Gallbladder (tissue), 1 donor: ENCODE data around the genes SLC25A30 and LRCH1.

- PRO-cap: bidirectional peak, plus-strand start at chr13:45417965, minus-strand start at chr13:45417911; bidirectional peak, plus-strand start at chr13:45418578, minus-strand start at chr13:45418342
Observed at GRCh38 chr13:45417515-45418639, at the start of gene SLC25A30. Gene SLC25A30 (minus strand): TSS chr13:45418373.

- PRO-cap: no peak
Observed at GRCh38 chr13:45701028-45701926, 843 bp upstream of the CBY2 start.

DNA sequence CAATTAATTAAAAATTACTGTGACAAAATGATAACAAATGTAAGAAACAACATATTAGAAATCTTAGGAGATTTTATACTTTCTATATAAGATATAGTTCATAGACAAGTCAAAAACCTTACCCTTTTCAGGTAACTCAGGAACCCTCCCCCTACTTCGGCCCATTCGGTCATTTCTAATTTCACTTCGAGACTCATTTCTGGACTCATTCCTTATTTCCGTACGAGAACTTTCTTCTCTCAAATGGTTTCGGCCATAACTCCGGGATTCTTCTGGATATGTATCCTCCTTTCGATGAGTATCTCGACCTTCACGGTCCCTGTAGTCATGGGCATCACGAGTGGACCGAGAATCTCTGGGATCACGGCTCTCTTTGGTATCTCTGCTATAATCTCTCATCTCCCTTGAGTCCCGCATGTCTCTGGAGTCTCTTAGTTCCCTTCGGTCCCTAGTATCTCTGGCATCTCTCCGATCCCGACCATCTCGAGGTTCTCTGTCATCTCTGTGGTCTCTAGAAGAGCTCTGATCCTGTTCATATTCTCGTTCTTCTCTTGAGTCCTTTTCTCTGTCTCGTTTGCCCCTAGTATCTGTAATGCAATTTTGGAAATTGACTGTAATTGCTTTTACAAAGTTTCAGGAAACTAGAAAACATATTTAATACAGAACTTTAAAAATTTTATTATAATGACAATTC is 67.2 kb downstream of the ZC3H13 start:
- PRO-cap: no peak

GRCh38 chr13:46137456-46137992 is 32.7 kb upstream of the CPB2 start:
- PRO-cap: no peak

DNA sequence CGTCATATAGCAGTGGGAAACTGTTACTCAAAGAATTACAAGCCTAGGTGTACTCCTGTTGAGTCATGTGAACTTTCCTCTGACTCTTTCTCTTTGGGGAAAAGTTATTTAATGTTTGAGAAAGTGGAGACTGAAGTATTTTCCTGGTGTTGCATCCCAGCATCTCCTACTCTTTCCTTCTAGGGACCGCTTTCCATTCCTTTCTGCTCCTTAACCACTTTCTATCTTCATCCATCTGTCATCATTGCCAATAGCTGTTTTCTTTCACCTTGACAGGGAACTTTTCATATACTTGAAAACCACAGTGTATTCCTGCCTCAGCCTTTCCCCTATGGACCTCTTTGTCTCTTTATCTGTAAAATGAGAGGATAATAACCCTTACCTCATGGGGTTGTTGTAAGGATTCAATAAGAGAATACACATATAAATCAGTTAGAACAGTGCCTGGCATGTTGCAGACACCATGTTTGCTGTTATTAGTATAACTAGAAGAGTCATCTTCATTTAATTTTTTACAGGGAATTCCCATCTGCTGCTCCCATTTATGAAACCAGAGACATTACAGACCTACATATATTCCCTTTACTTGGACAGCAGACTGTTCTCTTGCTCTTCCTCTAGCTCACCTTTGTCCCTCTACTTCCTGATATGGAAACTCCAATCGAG is 31.8 kb downstream of the LCP1 start:
- PRO-cap: no peak

- PRO-cap: no peak
Observed at GRCh38 chr13:46165397-46165959, 16.5 kb downstream of the LCP1 start.

DNA sequence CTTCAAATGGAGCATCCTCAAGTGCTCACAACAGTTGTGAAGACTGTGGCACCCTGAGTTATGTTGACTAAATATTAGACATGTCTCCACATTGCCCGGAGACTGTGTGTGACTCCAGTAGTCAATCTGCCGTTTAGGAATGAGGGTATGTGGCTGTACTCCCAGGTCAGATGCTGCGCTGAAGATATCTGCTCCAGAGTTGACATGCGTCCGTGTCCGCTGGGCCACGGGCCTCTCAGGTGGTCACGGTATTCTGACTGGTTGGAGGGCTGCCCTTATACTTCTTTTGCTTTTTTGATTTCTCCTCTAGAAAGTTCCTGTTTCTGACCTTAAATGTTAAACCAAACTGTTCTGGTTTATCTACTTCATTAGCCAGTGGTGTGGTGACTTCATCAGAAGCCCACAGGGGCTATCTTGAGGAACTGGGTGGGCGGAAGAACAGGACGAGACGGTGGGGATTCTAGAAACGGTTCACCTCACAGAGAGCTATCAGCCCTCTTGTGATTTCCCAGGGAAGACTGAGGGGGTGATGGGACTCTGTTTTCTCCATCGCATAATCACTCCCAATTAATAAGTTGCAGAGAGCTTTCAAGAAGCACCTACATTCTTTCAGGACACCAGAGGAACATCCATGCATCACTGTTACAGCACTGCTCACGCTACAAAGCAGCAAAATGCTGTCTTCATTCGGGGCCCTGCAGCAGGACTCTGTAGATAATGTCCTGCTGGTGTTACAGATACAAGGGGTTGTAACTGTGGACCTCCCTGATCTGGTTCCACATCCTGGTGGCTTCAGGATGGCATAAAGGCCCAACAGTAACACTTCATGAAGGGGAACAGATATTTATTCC is 1.3 kb upstream of the LCP1 start:
- PRO-cap: no peak

GRCh38 chr13:46384617-46385583 is 2.2 kb downstream of the RUBCNL start:
- PRO-cap: no peak

DNA sequence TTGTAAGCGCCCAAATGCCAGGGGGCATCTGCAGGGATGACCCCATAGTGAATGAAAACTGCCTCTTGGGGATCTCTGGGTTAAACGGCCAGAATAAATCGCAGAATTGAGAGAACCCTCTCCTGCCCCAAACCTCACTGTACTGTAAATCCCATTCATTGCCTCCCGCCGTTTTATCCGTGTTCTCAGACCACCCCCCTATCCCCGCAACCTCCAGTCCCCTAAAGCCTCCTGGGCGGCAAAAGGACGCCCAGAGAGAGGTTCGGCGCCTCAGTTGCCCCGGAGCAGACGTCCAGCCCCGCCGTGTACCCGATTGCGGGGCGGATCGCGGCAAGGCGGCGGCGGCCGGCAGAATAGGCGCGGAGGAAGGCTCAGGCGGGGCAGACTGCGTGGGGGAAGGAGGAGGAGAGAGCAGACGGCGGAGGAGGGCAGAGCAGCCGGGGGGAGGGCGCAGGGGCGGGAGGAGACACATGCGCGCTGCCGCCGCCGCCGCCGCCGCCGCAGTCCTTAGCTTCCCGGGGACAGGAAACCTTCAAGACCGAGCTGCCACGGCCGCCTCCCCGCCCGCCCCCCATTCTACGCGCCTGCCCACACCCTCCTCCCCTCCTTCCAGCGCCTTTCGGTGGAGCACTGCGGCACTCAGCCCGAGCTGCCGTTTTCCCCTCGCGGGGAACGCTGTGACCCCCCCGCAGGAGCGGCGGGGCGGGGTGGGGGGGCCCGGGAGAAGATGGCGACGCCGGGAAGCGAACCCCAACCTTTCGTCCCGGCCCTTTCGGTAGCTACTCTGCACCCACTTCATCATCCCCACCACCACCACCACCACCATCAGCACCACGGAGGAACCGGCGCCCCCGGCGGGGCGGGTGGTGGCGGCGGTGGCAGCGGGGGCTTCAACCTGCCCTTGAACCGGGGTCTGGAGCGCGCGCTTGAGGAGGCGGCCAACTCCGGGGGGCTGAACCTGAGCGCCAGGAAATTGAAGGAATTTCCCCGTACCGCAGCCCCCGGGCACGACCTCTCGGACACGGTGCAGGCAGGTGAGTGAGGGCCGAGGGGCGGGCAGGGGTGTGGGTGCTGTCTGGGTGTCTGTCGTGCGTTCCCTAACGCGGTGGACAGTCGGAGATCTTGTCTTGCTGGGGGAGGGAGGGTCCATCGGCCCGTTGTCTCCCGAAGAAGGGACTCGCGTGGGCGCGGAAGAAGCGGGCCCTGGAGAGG is at the start of gene LRCH1:
Gene LRCH1 (plus strand): TSS at position 501 of the 1,212 bp plus-strand sequence.
- PRO-cap: bidirectional peak, plus-strand start at position 510 of the sequence, minus-strand start at position 355 of the sequence

GRCh38 chr13:46554483-46555156 is 1.6 kb downstream of the LRCH1 start:
- PRO-cap: bidirectional peak, plus-strand start at chr13:46554649, minus-strand start at chr13:46554561

GRCh38 chr13:46593293-46593794 is 40.4 kb downstream of the LRCH1 start:
- PRO-cap: no peak

GRCh38 chr13:46595084-46595509 is 42.1 kb downstream of the LRCH1 start:
- PRO-cap: no peak

- PRO-cap: no peak
Observed at GRCh38 chr13:46617225-46617868, 64.4 kb downstream of the LRCH1 start.

GRCh38 chr13:46620158-46620909 is 67.4 kb downstream of the LRCH1 start:
- PRO-cap: no peak

DNA sequence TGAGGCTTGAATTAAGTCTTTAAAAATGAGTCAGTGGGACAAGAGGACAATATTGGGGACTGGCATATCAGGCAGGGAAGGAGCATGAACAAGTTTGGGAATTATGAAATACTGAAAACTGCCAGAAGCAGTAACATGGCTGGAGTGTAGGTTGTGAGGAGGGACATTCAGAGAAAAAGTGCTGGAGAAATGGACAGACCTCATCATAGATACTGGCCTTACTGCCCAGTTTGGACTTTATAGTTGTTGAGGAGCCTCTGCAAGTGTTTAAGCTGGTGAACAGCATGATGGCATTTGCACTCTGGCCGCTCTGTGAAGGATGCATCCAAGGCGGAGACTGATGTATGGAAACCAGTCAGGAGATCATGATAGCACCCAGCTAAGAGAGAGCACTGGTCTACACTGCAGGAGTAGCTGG is 116.4 kb downstream of the ESD start:
- PRO-cap: no peak

- PRO-cap: no peak
Observed at GRCh38 chr13:46687660-46688093, 109.3 kb downstream of the ESD start.

DNA sequence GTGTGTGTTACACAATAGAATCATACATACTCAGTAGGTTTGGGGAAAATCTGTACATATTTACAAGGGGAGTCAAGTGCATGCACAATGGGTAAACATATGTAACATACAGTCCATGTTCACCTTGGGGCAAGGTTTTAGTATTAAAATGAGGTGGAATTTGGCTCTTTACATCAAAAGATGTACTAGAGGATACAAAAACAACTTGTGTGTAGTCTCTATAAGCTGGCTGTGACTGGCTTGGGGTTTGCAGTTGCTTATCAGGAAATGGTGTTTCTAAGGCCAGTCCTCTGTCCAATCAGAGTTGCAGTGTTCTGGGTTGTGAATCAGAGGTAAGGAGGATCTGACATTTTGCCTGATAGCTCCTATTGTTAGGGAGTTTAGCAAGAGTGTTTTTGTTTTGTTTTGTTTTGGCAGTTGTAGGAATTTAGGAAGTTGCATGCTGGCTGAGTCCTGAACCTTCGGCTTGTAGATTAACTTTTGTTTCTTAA is 20.1 kb upstream of the ESD start:
- PRO-cap: no peak

GRCh38 chr13:48155737-48156214 is 60.9 kb upstream of the MED4 start:
- PRO-cap: unidirectional peak, plus-strand start at chr13:48156151

DNA sequence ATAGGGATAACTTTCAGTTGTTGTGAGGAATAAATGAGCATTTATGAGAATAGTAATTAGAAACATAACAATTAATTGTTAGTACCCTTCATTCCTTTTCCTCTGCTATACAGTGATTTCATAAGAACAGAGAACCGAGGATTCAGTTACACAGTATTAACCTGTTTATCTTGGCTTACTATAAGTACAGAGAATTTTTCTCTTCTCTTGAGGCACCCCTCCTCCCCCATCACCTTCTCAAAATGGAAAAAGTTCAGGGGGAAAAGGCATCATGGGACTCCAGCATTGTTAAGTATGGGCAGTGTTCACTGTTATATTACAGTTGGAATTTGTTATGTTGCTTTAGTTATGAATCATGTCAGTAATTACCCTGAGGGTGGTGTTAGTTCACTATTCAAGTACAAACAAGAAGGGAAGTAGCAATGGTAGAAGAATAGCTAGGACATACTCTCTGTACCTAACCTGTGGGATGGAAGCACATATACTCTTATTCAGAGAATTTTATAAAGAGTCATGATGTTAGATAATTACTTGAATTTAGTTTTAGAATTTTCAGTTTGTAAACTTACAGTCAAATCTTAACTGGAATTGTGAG is 12.1 kb downstream of the LPAR6 start:
- PRO-cap: no peak

- PRO-cap: no peak
Observed at GRCh38 chr13:48446505-48447028, 33.7 kb upstream of the LPAR6 start.